Endothelial cell of umbilical vein (primary cell): ENCODE measurements around a stretch of chr3.

- PRO-cap, result no peak
CAGE:
- cytosol, long polyA minus RNA, result no peak
- cytosol, long polyA plus RNA, result no peak
- long polyA plus RNA, result no peak
- nucleus, long polyA minus RNA, result no peak
- nucleus, long polyA plus RNA, result no peak
These were observed 86.0 kb upstream of the ALDH1L1 start for GRCh38 chr3:126266187-126266977.

GRCh38 chr3:126354734-126355199 is 2.4 kb downstream of the KLF15 start:
- PRO-cap, result no peak
CAGE:
- cytosol, long polyA minus RNA, result no peak
- cytosol, long polyA plus RNA, result no peak
- long polyA plus RNA, result no peak
- nucleus, long polyA minus RNA, result no peak
- nucleus, long polyA plus RNA, result no peak

DNA sequence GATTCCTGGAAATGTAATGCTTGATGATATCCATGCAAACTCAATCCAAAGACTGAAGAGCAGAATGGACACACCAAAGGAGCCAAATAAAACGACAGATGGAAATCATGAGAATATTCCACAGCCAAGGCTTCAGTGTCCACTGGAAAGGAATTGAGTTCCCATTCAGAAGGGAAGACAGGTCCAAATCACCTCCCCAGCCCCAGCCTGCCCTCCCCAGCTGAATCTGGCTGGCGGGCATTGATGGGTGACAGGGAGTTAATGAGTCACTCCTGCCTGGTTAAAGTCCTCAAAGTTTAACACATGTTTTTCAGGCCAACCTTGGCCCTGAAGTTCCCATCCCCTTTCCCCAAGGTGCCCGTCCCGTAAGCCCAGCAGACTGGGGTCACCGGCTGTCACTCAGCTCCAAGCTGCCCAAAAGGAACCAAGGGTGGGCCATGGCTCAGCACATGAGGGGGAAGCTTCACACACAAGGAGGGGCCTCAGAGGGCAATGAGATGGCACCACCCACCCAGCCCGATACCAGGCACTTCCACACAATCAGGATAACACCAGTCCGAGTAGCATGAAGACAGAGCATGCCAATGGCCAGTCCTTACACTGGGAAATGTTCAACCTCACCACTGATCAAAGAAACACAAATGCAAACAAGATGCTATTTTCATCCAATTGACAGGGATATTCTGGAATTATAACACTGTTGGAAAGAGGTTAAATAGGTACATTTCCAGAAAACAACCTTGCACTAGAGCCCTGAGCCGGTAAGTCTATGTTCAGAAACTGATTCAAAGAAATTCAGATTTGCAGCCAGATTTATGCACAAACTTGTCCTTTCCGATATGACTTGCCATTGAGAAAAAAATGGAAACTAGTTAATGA is 10.2 kb upstream of the KLF15 start:
- PRO-cap, result no peak
CAGE:
- cytosol, long polyA minus RNA, result no peak
- cytosol, long polyA plus RNA, result no peak
- long polyA plus RNA, result no peak
- nucleus, long polyA minus RNA, result no peak
- nucleus, long polyA plus RNA, result no peak

DNA sequence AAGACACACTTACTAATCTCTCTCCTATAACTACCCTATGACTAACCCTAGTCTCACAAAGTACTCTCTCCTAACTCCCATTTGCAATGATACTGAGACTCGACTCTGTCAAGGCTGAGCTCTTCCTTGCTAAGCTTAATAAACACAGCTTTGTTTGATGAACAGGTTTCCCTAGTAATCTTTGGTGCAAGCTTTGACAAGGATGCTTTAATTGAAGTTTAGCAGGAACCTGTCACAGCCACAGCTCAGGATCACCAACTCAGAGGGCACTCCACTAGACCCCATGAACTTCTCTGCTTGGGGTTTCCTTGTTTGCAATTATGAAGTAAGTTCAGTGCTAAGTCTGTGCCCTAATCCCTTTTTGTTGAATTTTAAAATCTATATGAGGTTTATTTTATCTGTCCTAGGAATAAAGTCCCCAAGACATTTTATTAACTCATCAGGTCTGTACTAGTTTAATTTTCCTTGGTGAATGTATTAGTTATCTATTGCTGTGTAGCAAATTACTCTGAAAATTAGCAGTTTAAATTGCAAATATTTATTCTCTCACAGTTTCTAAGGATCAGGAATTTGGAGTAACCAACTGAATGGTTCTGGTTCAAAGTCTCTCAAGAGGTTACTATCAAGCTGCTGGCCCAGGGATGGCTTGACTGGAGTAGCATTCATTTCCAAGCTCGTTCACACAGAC is 45.5 kb upstream of the C3orf22 start:
- PRO-cap, result no peak
CAGE:
- cytosol, long polyA minus RNA, result no peak
- cytosol, long polyA plus RNA, result no peak
- long polyA plus RNA, result no peak
- nucleus, long polyA minus RNA, result no peak
- nucleus, long polyA plus RNA, result no peak

DNA sequence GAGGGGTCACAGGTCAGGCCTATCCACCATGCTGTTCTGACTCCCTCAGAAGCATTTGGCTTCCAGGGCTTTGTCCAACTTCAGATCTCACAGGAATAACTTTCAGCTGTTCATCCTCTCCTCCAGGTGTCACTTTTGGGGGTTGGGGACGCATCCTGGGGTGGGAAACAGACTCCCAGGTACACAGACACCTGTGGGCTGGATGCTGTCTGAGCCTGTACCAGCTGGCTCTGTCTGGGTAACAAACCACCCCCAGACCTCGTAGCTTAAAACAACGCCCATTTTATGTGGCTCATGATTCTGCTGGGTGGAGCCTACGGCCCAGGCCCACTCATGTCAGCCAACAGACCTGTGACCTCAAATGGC is 21.3 kb upstream of the PLXNA1 start:
- PRO-cap, result no peak
CAGE:
- cytosol, long polyA minus RNA, result no peak
- cytosol, long polyA plus RNA, result no peak
- long polyA plus RNA, result no peak
- nucleus, long polyA minus RNA, result no peak
- nucleus, long polyA plus RNA, result no peak

DNA sequence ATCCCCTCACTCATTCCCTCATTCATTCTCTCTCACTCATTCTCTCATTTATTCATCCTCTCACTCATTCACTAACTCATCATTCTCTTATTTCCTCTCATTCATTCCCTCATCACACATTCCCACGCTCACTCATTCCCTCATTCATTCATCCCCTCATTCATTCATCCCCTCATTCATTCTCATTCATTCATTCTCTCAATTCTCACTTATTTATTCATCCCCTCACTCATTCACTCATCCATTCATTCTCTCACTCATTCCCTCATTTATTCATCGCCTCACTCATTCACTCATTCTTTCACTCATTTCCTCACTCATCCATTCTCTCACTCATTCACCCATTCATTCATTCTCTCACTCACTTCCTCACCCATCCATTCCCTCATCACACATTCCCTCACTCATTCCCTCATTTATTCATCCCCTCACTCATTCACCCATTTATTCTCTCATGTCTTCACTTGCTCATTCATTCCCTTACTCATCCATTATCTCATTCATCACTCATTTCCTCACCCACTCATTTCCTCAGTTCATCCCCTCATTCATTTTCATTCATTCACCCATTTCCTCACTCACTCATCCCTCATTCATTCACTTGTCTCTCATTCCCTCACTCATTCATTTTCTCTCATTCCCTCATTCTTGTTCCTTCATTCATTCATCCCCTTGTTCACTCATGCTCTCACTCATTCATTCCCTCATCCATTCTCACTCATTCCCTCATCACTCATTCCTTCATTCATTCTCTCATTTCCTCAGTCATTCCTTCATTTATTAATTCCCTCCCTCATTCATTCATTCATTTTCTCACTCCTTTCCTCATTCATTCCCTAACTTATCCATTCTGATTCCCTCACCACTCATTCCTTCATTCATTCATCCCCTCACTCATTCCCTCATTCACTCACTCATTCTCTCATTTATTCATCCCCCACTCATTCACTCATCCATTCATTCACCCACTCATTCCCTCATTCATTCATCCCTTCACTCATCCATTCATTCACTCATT is 13.5 kb downstream of the ABTB1 start:
- PRO-cap, result no peak
CAGE:
- cytosol, long polyA minus RNA, result no peak
- cytosol, long polyA plus RNA, result no peak
- long polyA plus RNA, result no peak
- nucleus, long polyA minus RNA, result no peak
- nucleus, long polyA plus RNA, result start-site peak on the minus strand centred at position 784 of the sequence, 599 bp wide, 43 and 11 reads in 2 replicates

GRCh38 chr3:127734296-127735524 is 62.0 kb downstream of the ABTB1 start:
- PRO-cap, result bidirectional peak, plus-strand start at chr3:127734954, minus-strand start at chr3:127735080
CAGE:
- cytosol, long polyA minus RNA, result no peak
- cytosol, long polyA plus RNA, result no peak
- long polyA plus RNA, result no peak
- nucleus, long polyA minus RNA, result no peak
- nucleus, long polyA plus RNA, result no peak

GRCh38 chr3:127753135-127753755 is 69.1 kb downstream of the MGLL start:
- PRO-cap, result no peak
CAGE:
- cytosol, long polyA minus RNA, result no peak
- cytosol, long polyA plus RNA, result no peak
- long polyA plus RNA, result no peak
- nucleus, long polyA minus RNA, result no peak
- nucleus, long polyA plus RNA, result no peak

DNA sequence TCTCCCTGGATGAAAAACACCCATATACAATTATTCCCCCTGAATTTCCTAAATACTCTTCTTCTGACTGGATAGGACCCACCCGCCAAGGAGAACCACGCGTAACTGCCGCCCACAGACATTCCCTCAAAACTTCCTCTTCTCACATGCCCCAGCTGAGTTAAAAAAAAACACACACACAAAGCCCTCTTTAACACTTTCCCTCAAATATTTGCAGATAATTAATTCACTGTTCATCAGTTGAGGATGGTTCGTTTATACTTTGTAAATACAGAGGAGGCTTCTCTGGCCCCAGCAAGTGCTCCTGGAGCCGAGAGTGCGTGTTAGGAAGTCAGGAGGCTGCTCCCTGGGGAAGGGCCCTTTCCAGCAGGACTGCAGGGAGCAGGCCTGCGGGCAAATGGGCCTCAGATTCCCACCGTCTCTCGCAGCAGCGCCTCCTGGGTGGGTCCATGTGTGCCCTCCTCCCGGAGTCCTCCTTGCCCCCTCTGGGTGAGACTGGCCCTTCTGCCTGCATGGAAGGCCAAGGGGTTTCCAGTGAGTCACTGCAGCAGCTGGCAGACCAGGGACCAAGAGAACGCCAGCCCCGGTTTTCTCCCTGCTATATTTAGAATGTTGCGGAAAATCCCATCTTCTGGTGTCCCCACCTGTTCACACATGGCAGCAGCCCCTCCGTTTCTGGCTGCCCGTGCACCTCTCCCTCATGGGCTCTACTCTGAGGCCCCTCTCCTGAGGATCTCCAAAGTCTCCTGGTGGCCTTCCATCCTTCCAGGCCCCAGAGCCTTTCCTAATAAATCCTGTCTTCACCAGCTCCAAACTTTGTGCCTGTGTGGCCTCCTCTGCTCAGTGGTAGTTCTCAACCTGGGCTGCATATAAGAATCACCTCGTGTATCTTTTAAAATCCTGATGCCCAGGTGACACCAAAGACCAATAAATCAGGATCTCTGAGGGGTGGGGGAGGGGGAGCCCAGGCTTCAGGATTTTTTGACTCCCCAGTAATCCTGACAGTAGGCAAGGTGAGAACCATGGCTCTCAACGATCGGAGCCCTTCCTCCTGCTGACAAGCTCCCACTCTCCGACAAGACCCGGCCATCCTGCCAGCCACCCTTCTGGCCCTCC is 46.5 kb downstream of the MGLL start:
- PRO-cap, result no peak
CAGE:
- cytosol, long polyA minus RNA, result no peak
- cytosol, long polyA plus RNA, result no peak
- long polyA plus RNA, result no peak
- nucleus, long polyA minus RNA, result no peak
- nucleus, long polyA plus RNA, result no peak

- PRO-cap, result no peak
CAGE:
- cytosol, long polyA minus RNA, result no peak
- cytosol, long polyA plus RNA, result no peak
- long polyA plus RNA, result no peak
- nucleus, long polyA minus RNA, result no peak
- nucleus, long polyA plus RNA, result no peak
These were observed 5.4 kb downstream of the MGLL start for GRCh38 chr3:127816675-127817467.

- PRO-cap, result no peak
CAGE:
- cytosol, long polyA minus RNA, result no peak
- cytosol, long polyA plus RNA, result no peak
- long polyA plus RNA, result no peak
- nucleus, long polyA minus RNA, result no peak
- nucleus, long polyA plus RNA, result no peak
These were observed 39.5 kb downstream of the KBTBD12 start for GRCh38 chr3:127954361-127955186.

DNA sequence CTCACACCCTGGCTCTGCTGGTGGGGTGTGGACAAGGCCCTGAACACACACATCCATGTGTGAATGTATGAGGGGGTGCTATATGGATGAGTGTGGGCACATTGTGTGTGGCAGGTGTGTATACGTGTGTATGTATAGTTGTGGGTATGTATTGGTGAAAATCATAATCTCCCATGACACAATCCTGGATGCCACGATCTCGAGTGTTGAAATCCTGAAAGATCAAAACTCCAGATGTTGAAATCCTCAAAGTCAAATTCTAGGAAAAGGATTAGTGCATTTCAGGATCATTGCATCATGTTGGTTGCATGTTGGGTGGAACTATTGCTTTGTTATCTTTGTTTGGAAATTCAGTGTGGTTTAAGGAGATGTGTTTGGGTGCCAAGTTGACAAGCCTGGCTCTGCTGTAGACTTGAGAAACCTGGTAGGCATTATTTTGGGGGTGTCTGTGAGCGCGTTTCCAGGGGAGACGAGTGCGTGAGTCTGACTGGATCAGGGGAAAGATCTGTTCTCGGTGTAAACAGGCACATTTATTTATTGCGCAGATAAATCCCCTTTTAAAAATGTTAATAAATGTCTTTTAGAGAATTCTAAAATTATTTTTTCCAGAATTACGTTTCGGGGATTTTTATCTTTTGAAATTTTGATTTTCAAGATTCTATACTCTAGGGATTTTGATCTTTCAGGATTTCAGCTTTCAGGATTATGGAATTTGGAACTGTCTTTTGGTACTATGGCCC is 41.9 kb upstream of the SEC61A1 start:
- PRO-cap, result no peak
CAGE:
- cytosol, long polyA minus RNA, result no peak
- cytosol, long polyA plus RNA, result no peak
- long polyA plus RNA, result no peak
- nucleus, long polyA minus RNA, result no peak
- nucleus, long polyA plus RNA, result no peak

GRCh38 chr3:128053092-128053435 is 827 bp downstream of the SEC61A1 start:
- PRO-cap, result no peak
CAGE:
- cytosol, long polyA minus RNA, result no peak
- cytosol, long polyA plus RNA, result no peak
- long polyA plus RNA, result no peak
- nucleus, long polyA minus RNA, result no peak
- nucleus, long polyA plus RNA, result no peak

DNA sequence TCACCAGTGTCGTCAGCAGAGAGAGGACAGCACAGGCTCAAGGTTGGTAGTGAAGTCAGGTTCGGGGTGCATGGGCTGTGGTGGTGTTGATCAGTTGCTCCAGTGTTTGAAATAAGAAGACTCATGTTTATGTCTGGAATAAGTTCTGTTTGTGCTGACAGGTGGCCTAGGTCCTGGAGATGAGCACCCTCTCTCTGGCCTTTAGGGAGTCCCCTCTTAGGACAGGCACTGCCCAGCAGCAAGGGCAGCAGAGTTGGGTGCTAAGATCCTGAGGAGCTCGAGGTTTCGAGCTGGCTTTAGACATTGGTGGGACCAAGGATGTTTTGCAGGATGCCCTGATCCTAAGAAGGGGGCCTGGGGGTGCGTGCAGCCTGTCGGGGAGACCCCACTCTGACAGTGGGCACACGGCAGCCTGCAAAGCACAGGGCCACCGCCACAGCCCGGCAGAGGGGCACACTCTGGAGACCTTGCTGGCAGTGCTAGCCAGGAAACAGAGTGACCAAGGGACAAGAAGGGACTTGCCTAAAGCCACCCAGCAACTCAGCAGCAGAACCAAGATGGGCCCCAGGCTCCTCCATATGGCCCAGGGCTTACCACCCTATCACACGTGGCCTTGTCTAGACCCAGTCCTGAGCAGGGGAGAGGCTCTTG is 18.6 kb downstream of the SEC61A1 start:
- PRO-cap, result no peak
CAGE:
- cytosol, long polyA minus RNA, result no peak
- cytosol, long polyA plus RNA, result start-site peak on the plus strand centred at position 414 of the sequence, 201 bp wide, 440 and 83 reads in 2 replicates
- long polyA plus RNA, result no peak
- nucleus, long polyA minus RNA, result no peak
- nucleus, long polyA plus RNA, result no peak

- PRO-cap, result no peak
CAGE:
- cytosol, long polyA minus RNA, result no peak
- cytosol, long polyA plus RNA, result no peak
- long polyA plus RNA, result no peak
- nucleus, long polyA minus RNA, result no peak
- nucleus, long polyA plus RNA, result no peak
These were observed 54.7 kb downstream of the EEFSEC start for GRCh38 chr3:128207962-128208432.

DNA sequence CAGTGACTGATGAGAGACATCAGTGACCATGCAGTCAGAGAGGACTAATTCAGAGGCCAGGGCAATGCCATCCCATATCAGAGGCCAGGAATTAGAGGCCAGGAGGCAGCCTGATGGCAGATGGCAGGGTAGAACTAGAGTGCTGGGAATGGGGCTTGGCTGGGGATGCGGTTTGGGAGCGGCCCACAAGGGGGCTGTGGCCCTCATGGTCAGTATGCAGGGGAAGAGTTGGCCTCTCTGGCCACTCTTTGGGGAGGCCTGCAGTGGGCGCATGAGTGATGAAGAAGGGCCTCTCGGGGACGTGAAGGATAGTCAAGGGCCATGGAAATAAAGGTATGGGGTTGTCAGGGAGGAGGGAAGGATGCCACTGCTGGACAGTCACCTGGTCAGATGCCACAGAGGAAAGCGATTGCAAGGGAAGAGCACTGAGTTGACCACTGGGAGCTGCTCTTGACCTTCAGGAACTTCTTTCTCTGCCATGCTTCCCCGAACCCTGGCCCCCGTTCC is 101.7 kb downstream of the EEFSEC start:
- PRO-cap, result no peak
CAGE:
- cytosol, long polyA minus RNA, result no peak
- cytosol, long polyA plus RNA, result no peak
- long polyA plus RNA, result no peak
- nucleus, long polyA minus RNA, result no peak
- nucleus, long polyA plus RNA, result no peak

DNA sequence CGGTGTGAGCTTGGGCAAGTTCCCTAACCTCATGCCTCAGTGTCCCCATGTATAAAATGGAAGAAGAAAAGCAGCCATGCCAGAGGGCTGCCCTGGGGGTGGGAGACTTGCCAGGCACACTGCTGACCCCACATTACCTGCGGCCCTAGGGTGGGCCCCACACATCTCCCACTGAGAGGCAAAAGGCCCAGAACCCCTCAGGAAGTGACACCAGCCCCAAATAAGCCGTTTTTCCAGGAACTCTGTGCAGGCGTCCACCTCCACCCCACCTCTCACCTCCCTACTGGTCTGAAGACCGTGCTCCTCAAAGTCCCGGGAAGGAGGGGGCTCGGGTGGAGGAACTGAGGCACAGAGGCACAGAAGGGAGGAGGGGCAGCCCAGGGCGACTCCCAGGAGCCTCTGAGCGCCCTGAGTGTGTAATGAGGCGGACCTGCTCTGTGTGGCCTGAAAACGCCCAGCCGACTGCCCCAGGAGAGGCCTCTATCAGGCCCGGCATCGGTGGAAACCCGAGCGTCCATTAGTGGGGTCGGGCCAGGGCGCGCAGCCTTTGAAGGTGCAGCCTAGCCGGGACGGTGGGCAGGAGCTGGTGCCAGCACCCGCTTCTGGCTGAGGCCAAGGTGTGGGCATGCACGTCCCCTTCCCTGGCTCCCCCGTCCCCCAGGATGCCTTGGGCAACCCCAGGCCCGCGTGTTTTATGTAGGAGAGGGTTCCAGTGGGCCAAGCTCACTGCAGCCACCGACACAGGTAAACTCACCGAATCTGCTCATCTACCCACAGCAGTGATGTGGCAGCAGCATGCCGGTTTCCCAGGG is 55.9 kb downstream of the DNAJB8 start:
- PRO-cap, result no peak
CAGE:
- cytosol, long polyA minus RNA, result no peak
- cytosol, long polyA plus RNA, result no peak
- long polyA plus RNA, result no peak
- nucleus, long polyA minus RNA, result no peak
- nucleus, long polyA plus RNA, result no peak

DNA sequence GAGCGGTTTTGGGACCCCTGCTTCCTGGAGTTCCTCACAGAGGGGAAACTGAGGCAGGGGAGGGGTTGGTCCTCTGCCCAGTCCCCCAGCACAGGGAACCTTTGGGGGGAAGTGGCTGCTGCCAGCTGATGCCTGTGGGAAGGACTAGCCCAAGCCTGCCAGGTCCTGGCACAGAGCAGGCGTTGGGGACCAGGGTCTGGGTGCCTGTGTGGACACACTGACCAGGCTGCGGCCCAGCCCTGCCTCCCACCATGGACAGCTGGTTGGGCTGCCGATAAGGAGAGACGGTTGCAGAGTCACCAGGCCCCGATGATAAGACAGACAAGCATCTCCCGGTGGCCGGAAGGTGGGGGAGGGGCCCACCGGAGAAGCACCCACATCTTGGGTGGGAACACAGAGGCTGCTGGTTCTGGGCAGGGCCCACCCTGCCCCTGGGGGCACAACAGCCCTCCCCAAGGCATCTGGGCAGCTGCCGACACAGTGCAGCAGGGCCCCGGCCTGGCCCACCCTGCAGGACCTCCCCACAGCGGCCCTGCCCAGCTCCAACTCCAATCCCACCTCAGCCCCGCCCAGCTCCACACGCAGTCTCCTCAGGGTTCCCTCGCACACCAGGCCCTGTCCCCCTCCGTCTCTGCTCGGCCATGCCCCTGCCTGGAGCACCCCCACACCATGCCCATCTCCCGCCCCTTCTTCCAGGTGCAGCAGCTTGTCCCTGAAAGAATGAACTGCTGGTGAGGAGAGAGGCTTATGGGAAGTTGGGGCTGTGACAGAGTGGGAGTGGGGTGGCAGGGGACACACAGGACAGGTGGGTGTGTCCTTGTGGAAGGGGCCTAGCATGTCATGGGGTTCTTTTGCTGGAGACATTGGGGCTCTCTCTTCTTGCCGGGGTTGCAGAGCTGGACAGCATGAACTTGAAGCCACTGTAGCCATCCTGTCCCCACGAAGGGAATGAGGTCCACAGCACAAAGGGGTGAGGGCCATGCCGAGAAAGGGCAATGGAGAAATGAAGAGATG is 50.6 kb downstream of the DNAJB8 start:
- PRO-cap, result no peak
CAGE:
- cytosol, long polyA minus RNA, result no peak
- cytosol, long polyA plus RNA, result no peak
- long polyA plus RNA, result no peak
- nucleus, long polyA minus RNA, result no peak
- nucleus, long polyA plus RNA, result no peak

DNA sequence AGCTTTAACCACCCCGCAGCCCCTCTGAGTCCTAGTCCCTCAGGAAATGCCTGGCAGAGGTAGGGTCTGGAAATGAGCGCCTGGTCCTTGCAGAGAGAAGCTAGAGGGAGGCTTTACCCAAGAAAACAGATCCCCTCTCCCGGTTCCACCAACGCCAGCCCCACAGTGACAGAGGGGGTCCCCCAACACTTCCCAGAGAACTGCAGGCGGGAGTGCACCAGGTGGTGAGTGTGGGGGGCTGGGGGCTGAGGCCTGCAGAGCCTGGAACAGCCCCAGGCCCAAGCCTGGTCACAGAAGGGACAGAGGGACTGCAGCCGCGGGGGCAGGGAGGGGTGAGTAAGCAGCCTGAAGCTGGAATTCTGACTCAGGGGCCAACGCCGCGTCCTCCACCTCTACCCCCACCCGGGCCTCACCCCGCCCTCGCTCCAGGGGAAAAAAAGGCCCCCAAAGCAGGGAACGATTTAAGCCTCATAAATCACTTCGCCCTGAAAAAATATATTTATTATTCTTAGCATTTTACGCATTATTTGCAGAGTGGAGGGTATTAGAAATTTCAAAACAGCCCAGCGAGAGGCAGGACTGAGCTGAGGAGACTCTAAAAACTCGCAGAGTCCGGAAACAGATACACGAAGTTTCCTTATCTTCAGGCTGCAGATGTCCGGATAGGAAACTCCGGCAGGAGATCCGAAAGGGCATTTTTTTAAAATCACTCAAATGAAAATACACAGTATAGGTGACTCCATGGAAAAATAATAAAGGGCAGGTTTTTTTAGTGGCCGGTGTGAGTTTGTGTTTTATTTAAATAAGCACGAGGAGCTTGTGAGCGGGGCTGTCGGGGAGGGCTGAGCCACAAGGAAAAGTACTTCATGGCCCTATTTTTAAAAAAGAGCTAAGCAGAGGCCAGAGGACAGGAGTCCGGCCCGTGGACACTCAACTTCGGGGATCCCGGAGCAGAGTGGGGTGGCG is 10.0 kb downstream of the GATA2 start:
- PRO-cap, result bidirectional peak, plus-strand start at position 829 of the sequence, minus-strand start at position 594 of the sequence
CAGE:
- cytosol, long polyA minus RNA, result no peak
- cytosol, long polyA plus RNA, result no peak
- long polyA plus RNA, result no peak
- nucleus, long polyA minus RNA, result no peak
- nucleus, long polyA plus RNA, result no peak

DNA sequence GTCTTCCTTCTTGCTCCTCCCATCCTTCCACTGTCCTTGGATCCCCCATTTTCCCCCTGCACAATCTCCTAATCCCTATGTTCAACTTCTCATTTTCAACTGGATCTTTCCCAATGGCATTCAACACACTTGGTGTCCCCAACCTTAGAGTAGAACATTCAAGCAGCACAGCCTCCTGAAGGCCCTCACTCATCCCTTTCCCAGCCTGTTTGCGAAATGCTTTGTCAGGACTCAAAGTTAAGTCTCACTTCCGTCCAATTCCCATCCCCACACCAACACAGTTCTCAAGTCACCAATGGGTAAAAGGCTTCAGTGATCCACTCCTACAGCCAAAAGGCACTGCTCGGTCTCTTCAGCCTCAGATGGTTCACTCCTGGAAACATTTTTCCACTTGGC is 32.2 kb downstream of the RPN1 start:
- PRO-cap, result no peak
CAGE:
- cytosol, long polyA minus RNA, result no peak
- cytosol, long polyA plus RNA, result no peak
- long polyA plus RNA, result no peak
- nucleus, long polyA minus RNA, result no peak
- nucleus, long polyA plus RNA, result no peak